ENCODE results near the gene DDO.

DNA sequence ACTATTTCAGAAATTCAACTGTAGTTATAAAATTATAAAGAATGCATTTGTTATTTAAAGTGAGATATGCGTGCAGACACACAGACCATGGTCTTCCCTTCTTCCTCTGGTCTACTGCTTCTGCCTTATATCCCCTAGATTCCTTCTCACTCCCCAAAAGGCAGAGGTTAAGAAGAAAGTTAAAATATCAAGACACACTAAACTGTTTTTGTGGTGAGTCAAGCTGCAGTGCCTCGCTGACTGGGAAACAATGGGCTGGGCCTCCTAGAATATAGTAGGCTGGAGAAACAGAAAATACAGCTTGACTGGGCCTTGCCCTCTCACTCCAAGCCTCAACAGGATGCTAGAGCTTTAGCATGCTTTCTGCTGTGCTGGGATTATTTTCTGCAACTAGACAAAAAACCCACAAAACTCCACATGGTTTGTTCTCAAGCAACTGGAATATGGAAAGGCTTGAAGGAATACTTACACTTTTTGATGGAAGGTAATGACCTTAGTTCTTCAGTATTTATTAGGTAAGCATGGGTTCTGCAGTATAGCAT lies 27.8 kb downstream of the FOXO3 start:
- RRBS, result no CpG with 5 or more reads among the region's 2 CpGs

DNA sequence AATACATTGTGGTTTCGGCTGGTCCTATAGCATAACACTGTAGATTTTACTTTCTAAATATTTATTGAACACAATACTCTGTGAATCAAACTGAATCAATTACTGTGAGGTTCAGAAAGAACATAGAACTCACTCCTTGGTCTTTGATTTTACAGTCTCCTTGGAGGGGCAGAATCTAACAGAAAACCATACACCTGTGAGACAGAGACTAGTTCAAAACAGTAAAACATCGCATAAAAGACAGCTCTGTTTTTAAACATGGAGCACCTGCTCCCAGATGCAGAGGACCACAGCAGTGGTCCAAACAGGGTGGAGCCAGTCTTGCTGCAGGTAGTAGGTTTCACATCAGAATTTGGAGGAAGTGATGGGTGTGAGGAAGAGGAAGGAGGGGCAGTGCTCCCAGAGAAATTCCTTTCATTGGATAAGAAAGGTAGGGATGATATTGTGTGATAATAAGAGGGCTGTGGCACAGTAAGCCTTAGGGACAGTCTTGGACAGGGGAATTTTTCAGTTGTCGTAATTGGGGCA lies 79.1 kb downstream of the FOXO3 start:
- RRBS, result no CpG with 5 or more reads among the region's 3 CpGs

DNA sequence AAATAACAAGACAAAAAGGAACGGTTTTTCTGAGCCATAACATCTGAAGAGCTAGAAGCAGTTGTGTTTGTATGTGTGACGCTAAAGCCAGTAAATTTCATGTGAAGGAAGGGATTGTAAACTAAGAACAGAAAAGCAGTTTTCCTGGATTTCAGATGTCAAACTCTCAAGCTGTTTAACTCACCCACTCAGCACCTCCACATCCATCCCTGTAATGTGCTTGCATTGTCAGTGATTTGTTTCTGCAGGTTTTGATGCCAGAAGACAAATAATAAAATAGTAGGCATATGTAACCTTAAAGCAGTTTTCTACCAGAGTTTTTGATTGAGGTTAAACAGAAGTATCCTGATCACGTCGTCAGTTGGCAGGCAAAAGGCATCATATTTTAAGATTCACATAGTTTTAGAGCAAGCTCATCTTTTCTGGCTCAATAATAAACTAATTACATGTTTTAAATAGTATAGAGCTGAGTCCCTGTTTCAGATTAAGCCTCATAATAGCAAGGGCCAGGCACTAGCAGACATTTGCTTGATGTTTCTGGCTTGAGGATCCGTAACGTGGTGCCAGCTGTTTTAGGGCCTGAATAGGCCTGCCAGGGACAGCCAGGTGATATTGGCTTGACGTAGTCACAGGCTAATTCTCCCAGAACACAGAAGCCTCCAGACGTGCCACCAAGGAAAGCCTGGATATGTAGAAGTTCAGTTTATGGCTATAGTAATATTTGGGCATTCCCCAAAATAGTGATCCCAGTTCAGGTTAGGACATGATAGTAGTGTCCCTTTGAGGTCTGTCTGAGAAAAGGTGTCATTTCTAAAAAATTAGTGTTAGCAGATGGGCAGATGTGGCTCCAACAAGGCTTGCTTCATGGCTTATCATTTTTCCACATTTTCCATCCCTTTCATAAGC lies 91.0 kb downstream of the FOXO3 start:
- RRBS, result no CpG with 5 or more reads among the region's 8 CpGs

GRCh38 chr6:108673157-108673373 lies 112.3 kb downstream of the FOXO3 start:
- RRBS, result 100% methylated on average over 1 of the region's 6 CpGs

DNA sequence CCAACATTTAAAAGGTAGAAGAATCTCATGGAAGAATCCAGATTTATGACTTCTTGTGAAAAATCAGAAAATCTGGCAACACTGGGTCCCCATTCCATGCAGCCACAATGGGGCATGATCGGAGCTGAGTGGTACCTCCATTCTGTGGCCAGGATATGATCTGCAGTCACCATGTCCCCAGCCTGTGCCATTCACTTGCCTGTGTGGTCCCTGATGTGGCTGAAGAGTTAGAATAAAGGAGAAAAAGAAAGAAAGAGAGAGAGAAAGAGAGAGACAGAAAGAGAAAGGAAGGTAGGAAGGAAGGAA lies 22.0 kb downstream of the ARMC2 start:
- RRBS, result no CpG with 5 or more reads among the region's 1 CpG

- RRBS, result no CpG with 5 or more reads among the region's 10 CpGs
Observed at GRCh38 chr6:108872132-108872818, 24.1 kb downstream of the ARMC2 start.

GRCh38 chr6:109087789-109088453 lies 6.7 kb downstream of the SESN1 start:
- RRBS, result no CpG with 5 or more reads among the region's 5 CpGs

GRCh38 chr6:109255837-109256569 lies 126.3 kb downstream of the CD164 start:
- RRBS, result no CpG with 5 or more reads among the region's 3 CpGs

GRCh38 chr6:109389673-109390249 lies 7.5 kb upstream of the CD164 start:
- RRBS, result no CpG with 5 or more reads among the region's 5 CpGs

DNA sequence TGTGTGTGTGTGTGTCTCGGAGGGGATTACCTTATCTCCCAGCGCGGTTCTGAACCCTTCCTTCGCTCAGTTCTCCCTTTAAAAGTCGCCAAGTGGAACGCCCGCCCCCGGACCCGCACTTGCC lies 415 bp downstream of the PPIL6 start:
- RRBS, result no CpG with 5 or more reads among the region's 9 CpGs

DNA sequence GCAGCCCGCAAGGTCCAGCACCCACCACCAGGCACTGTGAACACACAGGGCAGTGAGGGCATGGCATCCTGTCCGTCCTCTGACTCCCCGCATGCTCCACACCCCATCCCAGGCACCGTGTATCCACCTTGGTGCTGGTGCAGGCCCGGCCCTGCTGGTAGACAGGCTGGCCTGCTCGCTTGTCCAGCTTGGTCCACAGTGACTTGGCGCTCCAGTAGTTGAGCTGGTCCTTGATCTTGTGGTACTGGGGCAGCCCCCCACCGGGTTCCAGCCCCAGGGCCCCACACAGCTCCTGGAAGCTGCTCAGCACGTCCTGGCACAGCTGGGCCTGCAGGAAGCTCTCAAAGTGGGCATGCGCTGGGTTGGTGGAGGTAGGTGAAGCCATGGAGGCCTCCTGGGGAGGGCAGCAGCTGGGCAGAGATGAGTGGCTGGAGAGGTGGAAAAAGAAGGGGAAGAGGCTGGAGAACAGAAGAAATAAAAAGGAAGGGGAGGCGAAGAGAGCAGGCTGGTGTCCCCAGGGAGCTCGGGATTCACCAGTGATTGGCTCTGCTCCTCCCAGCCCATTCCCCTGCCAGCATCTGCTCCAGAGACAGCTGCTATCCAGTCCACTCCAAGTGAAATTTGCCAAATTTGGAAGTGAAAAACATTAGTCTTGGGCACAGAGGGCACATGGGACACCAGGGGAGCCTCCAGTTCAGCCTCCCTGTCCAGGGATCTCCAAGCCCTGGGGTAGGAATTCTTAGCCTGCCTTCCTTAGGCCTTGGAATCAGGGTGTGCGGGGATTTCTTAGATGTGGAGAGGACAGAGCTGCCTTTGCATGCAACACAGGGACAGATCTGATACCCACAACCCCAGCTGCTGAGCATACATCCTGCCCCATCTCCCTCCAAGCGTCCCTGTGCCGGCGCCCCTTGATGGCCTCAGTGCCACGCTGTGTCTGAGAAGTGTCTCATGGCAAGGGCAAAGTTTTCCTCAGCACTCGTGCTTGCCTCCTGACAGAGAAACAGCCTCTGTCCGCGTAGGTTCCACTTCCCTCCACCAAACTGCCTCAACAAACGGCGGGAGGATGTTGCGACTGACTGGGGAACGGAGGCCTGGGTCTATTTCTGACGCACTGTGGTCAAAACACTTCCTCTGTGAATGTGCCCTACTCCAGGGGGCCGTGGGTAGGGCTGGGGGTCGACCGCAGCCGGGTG lies 1.4 kb downstream of the MICAL1 start:
- RRBS, result 3% methylated on average over 1 of the region's 29 CpGs

DNA sequence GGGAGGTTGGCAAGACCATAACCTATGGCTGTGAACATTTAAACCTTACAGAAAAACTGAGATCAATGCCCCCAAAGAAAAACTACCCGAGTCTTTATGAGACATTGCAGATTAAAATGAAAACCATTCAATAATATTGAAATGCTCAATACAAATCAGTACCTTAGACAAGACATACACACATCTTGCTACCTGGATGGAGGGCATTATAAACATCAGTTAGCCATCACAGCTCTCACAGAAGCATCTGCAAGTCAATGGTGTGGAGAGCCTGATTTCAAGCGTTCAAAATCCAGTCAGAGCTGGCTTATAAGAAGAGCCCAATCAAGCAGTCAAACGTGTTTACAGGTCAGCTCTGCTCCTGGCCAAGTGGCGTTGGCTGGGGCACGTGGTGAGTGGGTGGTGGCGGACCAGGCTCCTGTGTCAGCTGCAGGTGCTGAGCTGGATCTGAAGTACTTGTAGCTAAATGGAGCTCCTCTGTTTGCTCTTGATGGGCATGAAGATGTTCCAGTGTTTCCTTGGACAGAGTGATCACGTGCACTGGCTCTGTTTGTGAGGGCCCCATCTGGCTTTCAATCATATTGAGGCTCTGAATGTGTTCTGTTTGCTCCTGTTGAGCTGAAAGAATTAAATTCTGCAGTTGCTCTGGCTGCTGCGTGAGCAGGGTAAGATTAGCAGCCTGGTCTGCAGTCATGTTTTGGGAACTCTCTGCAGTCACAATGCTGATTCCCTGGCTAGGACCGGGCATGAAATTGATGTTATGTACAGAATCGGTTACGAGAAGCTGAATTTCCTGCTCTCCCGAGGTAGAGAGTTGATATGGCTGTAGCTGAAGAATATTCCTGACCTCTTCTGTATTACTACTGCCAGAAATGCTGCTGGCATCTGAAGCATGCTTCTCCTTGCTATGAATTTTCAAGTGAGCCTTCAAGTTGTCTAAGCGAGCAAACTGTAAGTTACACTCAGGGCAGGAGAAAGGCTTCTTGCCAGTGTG lies 10.2 kb upstream of the MICAL1 start:
- RRBS, result no CpG with 5 or more reads among the region's 13 CpGs

- RRBS, result no CpG with 5 or more reads among the region's 4 CpGs
Observed at GRCh38 chr6:109665546-109666017, 25.4 kb downstream of the AK9 start.

DNA sequence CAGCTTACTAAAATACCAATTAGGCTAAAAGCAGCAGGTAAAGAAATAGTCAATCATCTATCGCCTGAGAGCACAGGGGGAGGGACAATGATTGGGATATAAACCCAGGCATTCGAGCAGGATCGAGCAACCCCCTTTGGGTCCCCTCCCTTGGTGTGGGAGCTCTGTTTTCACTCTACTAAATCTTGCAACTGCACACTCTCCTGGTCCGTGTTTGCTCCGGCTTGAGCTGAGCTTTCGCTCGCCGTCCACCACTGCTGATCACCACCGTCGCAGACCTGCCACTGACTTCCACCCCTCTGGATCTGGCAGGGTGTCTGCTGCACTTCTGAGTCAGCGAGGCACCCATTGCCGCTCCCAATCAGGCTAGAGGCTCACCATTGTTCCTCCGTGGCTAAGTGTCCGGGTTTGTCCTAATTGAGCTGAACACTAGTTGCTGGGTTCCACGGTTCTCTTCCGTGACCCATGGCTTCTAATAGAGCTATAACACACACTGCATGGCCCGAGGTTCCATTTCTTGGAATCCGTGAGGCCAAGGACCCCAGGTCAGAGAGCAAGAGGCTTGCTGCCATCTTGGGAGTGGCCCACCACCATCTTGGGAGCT lies 98.7 kb upstream of the GPR6 start:
- RRBS, result no CpG with 5 or more reads among the region's 18 CpGs

- RRBS, result no CpG with 5 or more reads among the region's 3 CpGs
Observed at GRCh38 chr6:109892999-109893344, 85.1 kb upstream of the GPR6 start.

GRCh38 chr6:110215346-110215875 lies 35.2 kb downstream of the CDC40 start:
- RRBS, result no CpG with 5 or more reads among the region's 7 CpGs

GRCh38 chr6:110414917-110416253 lies at the start of gene DDO:
Gene DDO (minus strand): TSS chr6:110415575.
- RRBS, result no CpG with 5 or more reads among the region's 17 CpGs

DNA sequence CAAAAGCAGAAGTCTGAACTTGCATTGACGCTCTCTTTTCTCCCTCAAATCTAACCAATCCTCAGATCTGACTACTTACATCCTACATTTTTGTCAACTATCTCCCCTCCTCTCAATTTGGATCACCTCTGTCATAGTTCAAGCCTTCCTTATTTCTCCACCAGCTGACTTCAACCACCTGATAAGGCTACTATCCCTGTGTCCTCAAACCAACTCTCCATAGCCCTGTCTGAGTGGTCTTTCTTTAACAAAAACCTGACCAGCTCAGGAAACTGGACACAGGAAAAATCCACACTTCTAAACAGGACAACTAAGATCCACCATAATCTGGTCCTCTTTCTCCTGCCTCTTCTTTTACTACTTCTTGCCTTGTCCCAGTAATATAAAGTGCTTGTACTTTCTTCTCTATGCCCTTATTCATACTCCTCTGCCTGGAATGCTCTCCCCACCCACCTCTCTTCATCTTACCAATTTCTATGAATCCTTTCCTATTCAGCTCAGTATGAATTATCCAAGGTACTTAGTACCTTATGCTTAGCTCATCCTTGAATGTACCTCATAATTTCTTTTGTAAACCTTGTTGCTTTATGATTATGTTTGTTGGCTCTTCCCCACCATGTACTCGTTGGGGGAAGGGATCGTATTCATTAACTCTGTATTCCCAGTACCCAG lies 159.6 kb downstream of the CDK19 start:
- RRBS, result no CpG with 5 or more reads among the region's 3 CpGs

DNA sequence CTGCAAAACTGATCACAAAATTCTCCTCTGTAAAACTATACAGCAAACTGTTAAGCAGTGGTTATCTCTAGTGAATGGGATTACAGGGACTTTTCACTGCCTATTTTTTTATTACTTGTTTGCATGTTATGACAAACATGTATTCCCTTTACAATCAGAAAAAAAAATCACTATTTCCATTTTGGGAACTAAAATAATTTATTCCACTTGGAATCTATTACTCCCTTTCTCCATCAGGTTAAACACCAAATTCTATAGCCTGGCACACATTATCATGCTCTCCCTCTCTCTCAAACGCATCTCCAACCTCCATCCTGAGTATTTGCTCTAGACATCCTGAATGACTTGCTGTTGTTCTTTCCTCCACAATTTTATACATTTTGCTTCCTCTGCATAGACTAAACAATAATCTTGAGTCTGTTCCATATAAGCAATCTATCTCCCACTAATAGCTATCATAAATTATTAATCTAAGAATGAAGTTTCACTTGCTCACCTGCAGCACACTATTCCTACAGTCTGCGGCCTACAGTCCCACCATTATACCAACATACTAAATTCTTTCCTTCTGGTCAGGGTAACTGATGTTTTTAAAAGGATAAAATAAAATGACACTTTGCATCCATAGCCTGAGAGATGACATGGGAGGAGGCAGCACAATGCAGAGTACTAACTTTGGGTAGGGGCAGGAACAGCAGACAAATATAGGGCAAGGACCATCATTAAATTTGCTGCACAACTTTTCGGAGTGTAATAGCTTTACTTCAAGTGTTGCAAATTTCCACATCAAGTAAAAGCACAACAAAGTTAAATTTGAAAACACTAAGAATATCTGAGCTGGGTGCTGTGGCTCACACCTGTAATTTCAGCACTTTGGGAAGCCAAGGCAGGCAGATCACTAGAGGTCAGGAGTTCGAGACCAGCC lies 32.5 kb downstream of the CDK19 start:
- RRBS, result no CpG with 5 or more reads among the region's 4 CpGs

Data from NB4 (cell line).